ENCODE measurements around a stretch of chr22.

DNA sequence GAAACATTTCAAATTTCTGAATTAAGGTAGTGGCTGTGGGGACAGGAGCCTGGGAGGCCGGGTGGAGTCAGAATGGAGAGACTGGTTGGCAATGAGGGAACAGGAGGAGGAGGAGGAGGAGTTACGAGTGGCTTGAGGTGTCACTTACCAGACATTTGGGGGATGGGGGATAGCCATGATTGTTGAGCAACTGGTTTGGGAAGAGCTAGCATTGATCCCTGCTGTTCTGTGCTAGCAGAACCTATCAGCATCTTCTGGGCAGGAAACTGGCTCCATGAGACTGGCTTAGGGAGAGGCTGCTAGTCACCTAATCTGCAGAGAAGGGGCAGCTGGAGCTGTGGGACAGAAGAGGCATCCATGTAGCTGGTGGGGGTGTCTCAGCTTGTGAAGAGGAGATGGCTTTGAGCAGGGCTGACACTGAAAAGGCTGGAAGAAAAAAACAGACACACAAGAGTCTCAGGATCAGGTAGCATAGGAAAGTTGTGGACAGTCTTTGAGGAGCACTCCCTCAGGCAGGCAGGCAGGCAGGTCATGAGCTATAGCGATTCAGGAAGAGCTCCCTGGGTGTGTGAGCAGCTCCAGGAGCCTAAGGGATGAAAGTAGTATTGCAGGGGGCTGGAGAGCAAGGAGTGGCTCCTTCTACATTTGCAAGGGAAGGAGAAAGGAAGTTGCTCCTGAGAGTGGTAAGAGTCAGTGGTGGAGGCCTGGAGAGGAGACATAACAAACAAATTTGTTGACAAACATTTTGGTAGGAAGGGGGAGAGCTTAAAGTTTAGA lies 22.2 kb downstream of the PIK3IP1 start:
- PRO-cap, 8 experiments = no peak in any of the 8 experiments

DNA sequence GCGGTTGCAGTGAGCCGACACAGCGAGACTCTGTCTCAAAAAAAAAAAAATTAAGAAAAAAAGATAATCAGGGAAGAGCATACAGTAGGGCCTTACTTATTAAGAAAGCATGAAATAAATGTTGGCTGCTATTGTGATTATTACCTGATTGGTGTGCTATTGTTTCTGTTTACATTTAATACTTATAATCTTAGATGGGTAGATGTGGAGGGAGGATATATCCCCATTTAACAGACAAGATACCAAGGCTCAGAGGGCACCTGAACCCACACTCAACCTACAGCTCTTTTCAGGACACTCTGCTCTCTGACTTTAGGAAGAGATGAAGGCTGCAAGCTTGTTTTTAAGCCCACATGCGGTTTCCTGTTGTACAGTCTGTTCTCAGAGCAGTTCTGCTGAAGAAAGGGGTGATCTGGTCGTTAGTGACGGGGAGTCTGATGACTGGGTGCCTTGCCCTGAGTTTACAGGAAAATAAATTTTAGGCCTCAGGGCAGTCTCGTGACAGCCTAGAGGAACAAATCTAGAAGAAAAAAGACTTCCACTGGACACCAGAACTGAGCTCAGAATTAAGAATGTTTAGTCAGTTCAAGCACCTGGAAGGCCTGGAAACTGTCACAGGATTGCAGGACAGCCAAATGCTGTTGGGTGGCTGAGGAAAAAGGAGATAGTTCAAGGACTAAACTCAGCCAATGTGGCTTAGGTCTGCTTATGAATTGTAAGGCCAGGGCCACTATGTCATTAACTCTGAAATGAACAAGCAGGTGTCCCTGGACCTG lies 6.0 kb downstream of the PIK3IP1 start:
- PRO-cap, 8 experiments = peak in 7 of 8 experiments; most common plus-strand start position 422 of the sequence (in 7); most common minus-strand start position 314 of the sequence (in 6)

DNA sequence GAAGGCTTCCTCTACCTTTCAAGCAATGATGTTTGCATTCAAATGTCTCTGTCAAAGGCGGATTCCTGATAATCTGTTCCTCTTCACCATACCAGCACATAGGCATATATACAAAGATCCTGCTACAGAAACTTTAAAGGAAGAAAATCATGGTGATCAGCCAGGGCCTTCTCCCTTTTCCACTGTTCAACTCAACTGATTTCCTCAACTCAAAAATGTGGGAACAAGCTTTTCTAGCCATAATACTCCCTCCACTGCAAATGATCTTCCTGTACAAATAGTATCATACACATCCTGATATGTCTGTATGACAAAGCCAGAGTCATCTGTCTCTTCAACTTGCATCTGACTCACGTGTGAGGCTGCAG lies 13.4 kb downstream of the PATZ1 start:
- PRO-cap, 8 experiments = no peak in any of the 8 experiments

GRCh38 chr22:32226400-32226735 lies 21.5 kb upstream of the RFPL2 start:
- PRO-cap, 8 experiments = no peak in any of the 8 experiments

DNA sequence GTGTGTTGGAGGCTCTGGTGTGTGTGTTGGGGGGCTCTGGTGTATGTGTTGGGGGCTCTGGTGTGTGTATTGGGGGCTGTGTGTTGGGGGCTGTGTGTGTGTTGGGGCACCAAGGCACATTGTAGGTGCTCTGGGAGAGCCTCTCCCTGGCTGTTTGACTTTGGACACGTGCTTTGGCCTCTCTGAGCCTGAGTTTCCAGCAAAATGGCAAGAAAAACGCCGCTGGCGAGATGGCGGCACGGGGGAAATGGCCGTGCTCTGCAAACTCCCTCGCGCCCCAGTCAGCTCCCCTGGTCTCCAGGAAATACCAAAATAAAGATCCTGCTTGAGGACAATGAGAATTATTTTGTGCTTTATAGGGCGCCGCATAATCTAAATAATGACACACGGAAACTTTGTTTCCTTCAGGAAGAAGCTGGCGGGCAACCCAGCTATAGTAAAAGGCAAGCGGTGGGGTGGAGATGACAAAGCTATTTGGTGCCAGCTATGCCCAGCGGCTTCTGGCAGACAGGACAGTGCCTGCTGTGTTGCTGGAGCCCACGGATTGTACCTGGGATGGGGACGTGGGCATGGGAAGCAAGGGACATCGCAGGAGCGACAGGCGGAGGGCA lies 26.4 kb upstream of the RFPL3 start:
- PRO-cap, 8 experiments = no peak in any of the 8 experiments

- PRO-cap, 8 experiments = no peak in any of the 8 experiments
Observed at GRCh38 chr22:32410575-32411047, 1.4 kb downstream of the RTCB start.

- PRO-cap, 8 experiments = no peak in any of the 8 experiments
Observed at GRCh38 chr22:32423461-32424021, 11.5 kb upstream of the RTCB start.

DNA sequence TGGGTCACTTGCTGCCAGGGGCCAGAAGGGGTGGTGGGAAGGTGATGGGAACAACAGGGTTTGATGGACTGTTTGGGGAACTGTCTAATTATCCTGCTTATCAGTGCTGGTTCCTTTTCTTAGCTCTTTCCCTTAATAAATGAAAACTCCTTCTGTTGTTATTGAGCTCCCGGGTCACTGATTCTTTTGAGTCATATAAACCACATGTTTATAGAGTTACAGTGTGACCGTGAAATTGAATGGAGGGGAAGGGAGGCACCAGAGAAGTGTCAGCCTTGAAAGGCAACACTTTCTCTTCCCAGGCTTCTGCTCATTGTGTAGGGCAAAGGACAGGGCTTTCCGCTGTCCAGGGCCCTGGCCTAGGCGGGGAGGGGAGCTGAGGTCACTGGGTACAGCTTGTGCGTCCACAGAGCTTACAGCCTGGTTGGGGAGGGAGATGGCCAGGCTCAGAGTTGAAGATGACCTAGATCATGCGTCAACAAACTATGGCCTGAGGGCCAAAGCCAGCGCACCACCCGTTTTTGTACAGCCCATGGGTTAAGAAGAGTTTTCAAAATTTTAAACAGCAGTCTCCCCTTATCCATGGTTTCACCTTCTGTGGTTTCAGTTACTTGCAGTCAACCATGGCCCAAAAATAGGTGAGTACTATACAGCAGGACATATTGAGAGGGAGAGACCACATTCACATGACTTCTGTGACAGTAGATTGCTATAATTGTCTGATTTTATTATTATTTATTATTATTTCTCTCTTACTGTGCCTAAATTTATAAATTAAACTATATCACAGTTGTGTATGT lies 105.3 kb downstream of the FBXO7 start:
- PRO-cap, 8 experiments = no peak in any of the 8 experiments

DNA sequence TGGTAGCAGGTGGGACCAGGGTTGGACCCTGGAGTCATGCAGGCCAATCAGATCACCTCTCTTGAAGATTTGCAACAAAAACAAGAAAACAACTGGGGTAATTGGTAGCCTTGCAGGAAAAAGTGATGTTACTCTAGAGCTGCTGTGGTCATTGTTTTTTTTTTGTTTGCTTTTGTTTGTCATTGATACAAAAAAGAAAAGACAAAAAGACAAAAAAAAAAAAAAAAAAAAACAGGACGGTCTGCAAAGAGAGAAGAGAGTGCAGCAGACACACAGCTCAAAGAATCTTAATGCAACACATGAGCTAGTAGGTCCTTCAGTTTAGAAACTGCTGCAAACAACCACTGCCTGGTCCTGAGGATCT lies 109.6 kb upstream of the TIMP3 start:
- PRO-cap, 8 experiments = no peak in any of the 8 experiments

- PRO-cap, 8 experiments = no peak in any of the 8 experiments
Observed at GRCh38 chr22:32760624-32761345, 40.7 kb upstream of the TIMP3 start.

GRCh38 chr22:32761582-32762038 lies 39.9 kb upstream of the TIMP3 start:
- PRO-cap, 8 experiments = no peak in any of the 8 experiments

DNA sequence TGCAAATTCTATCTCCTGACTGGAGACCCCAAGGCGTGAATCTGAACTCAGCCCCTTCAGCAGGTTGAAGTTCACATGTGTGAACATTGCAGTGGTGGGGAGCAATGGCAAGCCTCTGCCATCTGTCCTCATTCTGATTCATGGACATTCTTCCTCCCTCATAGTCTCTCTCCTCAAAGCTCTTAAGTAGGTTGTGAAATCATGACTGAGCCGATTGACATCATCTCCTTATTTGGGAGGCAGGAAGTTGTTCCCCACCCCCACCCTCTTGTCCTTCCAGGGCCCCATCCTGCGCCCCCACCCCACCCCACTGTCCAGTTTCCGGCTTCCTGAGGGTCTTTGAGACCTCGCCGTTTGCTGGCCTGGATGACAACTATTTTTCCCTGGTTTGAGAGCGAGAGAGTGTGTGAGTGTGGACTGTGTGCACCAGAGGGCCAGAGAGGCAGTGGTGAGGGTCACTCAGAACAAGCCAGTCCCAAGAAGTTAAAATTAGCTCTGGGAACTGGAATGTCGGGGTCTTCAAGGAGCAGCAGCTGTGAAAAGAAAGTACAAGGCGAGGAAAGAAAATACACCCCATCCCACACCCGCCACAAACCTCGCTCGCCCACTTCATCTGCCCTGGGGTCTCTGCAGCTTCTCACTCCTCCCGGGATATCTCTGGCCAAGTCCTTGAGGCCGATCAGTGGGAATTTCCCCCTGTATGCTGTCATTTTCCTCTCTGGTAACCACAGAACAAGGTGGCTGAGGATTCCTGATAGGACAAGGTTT lies 36.6 kb upstream of the TIMP3 start:
- PRO-cap, 8 experiments = peak in 1 of 8 experiments; most common minus-strand start position 135 of the sequence (in 1)

GRCh38 chr22:32802509-32802875 lies 987 bp downstream of the TIMP3 start:
- PRO-cap, 8 experiments = no peak in any of the 8 experiments

GRCh38 chr22:32810169-32810767 lies 8.8 kb downstream of the TIMP3 start:
- PRO-cap, 8 experiments = no peak in any of the 8 experiments

DNA sequence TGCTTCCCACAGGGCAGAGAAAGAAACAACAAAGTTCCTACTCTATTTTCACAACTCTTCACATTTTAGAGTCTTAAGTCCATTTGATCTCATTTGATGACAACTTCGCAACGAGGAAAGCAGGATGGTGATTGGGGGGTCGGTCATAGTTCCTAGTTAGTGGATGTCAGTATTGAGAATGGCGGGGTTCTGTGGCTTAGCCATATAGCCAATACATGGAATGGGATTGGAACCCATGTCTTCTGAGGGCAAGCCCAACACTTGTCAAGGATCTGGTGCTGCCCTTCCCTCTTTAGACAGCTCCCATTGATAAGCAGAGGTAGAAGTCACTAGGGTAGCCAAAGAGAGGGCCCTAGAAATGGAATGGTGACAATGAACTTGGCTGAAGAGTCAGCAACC lies 10.1 kb downstream of the TIMP3 start:
- PRO-cap, 8 experiments = no peak in any of the 8 experiments

GRCh38 chr22:32857122-32857583 lies 55.6 kb downstream of the TIMP3 start:
- PRO-cap, 8 experiments = no peak in any of the 8 experiments

- PRO-cap, 8 experiments = no peak in any of the 8 experiments
Observed at GRCh38 chr22:32860936-32861739, 59.6 kb downstream of the TIMP3 start.

GRCh38 chr22:33051817-33052766 lies 6.1 kb downstream of the SYN3 start:
- PRO-cap, 8 experiments = no peak in any of the 8 experiments

GRCh38 chr22:33221432-33222159 lies 163.4 kb upstream of the SYN3 start:
- PRO-cap, 8 experiments = no peak in any of the 8 experiments

GRCh38 chr22:33271394-33271911 lies 213.3 kb upstream of the SYN3 start:
- PRO-cap, 8 experiments = peak in 1 of 8 experiments; most common minus-strand start chr22:33271549 (in 1)

Data from peripheral blood mononuclear cell (primary cell).